Vagina (tissue), 1 donor: ENCODE measurements around a stretch of chr5.

DNA sequence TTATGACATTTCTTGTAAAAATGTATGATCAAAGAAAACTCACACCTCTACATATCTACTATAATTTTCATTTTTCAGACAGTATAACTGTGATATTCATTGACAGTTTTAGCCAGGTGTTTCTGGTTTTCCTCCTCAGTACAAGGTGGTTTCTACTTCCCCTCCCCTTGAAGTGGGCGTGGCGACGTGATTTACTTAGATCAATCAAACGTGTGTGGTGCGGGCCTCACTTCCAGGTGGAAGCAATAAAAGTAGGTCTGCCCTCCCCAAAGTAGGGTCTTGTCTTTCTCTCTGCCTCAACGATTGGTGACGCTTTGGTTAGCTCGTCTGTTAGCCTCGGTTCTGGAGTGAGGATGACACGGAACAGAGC is 48.2 kb downstream of the COX7C start:
- PRO-cap = no peak
- RAMPAGE, long total RNA = no peak

DNA sequence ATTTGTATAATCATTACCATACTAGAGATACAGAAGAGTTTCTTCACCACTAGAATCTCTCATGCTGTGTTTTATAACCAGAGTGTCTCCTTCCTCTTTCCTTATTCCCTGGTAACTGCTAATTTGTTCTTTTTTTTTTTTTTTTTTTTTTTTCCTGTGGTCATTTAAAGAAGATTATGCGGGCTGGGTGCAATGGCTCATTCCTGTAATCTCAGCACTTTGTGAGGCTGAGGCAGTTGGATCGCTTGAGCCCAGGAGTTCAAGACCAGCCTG is 11.0 kb downstream of the RASA1 start:
- PRO-cap = no peak
- RAMPAGE, long total RNA = no peak

GRCh38 chr5:87369111-87369755 is 43.5 kb downstream of the CCNH start:
- PRO-cap = no peak
- RAMPAGE, long total RNA = no peak

DNA sequence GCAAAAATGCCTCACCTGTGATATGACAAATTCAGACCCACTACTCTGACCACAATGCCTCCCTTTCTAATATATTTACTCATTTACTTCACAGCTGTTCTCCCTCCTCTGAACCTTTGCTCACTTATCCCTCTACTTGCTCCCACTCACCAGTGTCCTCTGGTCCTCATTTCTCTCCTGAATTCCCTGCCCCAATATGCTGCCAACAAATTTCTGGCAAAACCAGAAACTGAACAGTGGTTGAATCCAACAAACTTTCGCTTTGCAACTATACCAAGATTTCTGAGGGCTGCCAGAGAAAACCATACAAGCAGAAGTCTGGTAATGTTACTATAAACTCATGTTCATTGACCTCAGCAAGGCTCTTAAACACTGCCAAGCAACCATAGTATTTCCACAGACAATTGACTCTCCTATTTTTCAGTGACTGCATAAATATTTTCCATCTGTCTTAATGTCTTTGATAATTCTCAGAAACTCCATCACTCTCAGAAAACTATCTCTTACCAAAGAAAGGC is 7.1 kb downstream of the CCNH start:
- PRO-cap = no peak
- RAMPAGE, long total RNA = no peak

- PRO-cap = no peak
- RAMPAGE, long total RNA = no peak
Measured at GRCh38 chr5:88204330-88204878, 64.2 kb downstream of the TMEM161B start.

- PRO-cap = no peak
- RAMPAGE, long total RNA = no peak
Measured at GRCh38 chr5:88285652-88286221, 17.1 kb upstream of the TMEM161B start.

GRCh38 chr5:88680042-88680853 is 202.7 kb downstream of the MEF2C start:
- PRO-cap = no peak
- RAMPAGE, long total RNA = no peak

GRCh38 chr5:88758502-88758869 is 124.5 kb downstream of the MEF2C start:
- PRO-cap = no peak
- RAMPAGE, long total RNA = no peak

DNA sequence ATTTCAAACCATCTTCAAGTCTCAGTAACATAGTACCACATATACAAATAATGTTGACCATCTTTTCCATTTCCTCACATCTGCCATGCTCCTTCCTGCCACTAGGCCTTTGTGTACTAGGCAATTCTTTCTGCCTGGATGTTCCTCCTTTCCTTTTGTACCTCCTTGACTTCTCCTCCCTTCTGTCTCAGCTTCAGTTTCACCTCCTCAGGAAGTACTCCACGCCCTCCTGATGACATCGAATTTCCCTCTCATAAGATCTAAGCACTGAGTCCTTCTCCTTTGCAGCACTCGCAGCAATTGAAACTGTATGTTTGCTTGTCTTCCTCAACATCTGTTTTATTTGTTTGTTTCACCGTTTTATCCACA is 53.9 kb downstream of the MEF2C start:
- PRO-cap = no peak
- RAMPAGE, long total RNA = no peak

DNA sequence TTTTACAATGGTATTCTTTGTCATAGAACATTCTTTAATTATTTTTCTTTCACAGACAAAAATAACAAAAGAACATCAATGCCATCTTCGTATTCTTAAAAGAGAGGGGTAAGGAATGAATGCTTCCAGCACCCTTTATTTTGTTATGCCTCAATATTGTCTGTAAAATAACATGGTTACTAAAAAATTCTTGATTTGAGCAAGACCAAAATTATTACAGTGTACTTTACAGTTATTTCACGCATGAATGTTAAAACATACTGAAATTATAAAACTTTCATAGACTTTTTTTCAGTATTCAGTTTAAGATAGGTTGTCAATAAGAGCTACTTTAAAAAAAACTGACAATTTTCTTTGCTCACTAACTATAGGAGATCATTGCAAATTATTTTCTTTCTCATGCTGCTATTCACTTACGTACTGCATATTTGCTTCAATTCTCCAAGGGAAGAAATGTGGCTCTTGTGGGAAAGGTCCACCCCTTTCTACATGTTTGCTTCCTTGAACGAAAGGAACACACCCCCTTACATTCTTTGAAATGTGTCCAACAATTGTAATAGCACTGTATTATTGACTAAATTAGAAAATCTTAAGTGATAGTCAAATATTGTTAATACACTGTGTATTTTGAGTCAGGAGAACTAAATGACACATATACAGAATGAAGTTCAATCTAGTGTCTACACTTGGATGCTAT is 5.3 kb downstream of the MEF2C start:
- PRO-cap = no peak
- RAMPAGE, long total RNA = no peak

GRCh38 chr5:88882270-88882875 is 611 bp downstream of the MEF2C start:
- PRO-cap = no peak
- RAMPAGE, long total RNA = no peak

- PRO-cap = bidirectional peak, plus-strand start at chr5:88889766, minus-strand start at chr5:88889747; unidirectional peak, minus-strand start at chr5:88890029; unidirectional peak, minus-strand start at chr5:88890062
- RAMPAGE, long total RNA = no peak
Measured at GRCh38 chr5:88889625-88890269, 6.8 kb upstream of the MEF2C start.

- PRO-cap = no peak
- RAMPAGE, long total RNA = no peak
Measured at GRCh38 chr5:88890270-88891015, 7.5 kb upstream of the MEF2C start.

DNA sequence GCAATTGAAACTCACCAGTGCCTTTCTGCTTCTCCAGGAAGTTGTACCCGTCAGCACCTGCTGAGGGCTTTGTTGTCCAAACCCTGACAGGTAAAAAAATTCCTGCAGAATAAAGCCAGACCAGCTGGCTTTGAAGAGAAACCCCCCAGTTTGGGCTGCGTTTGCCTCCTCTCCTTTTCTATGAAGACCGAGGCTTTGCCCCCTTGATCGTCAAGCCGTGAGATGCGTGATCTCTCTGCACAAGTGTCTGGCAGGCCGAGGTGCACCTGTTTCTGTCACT is 20.9 kb upstream of the MEF2C start:
- PRO-cap = no peak
- RAMPAGE, long total RNA = no peak

GRCh38 chr5:88942848-88943202 is 59.8 kb upstream of the MEF2C start:
- PRO-cap = no peak
- RAMPAGE, long total RNA = no peak

DNA sequence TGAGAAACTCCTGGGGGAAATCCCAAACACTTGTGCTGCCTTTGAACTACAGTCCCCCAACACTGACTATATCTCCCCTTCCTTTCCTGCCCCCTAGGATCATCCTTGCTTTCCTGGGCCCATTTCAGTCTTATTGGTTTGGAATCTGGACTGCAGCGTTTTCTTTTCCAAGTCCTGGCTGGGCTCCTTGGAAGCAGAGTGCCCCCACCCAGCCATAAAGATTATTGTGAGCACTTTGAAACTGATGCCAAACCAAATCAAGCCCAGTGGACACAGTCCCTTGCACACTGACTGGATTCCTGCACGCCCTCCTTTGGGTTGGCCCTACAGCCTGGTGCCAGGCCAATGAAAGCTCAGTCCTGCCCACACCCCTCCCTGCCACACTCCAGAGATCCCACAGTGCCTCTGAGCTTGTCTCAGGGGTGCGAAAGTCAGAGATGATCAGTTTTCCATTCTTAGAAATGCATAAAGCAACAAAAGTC is 181.9 kb downstream of the CETN3 start:
- PRO-cap = no peak
- RAMPAGE, long total RNA = no peak

DNA sequence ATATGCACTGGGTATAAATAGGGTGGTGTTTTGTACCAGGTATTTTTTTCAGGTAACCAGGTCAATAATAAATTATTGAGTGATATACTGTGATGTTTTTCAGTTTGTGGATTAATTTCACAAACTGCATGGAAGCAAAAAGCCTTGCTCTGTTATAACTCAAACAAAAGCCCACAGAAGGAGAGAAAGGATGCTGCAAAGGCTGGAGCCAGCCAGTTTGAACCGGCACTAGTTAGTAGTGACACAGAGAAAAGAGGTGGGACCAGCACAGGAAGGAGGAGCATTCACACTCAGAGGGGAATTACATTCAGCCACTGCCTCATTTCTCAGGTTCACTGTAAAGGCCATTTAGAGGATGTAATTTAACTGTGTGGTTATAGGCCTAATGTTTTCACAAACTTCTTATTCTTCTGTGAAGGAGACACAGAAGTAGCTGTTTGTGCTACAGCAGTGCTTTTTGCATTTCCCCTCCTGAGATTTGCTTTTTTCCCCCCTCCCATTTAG is 382.0 kb downstream of the ADGRV1 start:
- PRO-cap = no peak
- RAMPAGE, long total RNA = no peak

DNA sequence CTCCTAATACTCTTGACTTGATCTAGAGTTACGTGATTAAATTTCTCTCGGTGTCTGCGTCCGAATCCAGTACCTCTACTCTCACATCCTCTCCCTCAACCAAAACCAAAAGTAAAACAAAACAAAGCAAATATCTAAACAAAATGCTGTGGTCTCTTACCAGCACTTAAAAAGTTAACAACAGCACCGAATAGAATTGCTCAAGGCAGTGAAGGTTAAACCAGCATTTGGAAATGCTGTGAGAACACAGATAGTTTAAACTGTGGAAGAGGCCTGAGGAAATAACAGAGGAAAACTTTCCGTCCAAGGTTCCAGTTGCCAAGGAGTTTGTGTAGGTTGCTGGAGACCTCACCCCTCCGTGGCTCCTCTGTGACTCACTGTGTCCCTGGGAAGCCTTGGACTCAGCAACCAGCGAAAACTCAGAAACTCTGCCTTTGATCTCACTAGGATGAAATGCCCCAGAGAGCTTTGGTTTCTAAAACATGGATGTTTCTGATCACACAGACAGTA is 193.2 kb downstream of the ARRDC3 start:
- PRO-cap = no peak
- RAMPAGE, long total RNA = no peak

- PRO-cap = no peak
- RAMPAGE, long total RNA = no peak
Measured at GRCh38 chr5:91245115-91245595, 138.0 kb downstream of the ARRDC3 start.

DNA sequence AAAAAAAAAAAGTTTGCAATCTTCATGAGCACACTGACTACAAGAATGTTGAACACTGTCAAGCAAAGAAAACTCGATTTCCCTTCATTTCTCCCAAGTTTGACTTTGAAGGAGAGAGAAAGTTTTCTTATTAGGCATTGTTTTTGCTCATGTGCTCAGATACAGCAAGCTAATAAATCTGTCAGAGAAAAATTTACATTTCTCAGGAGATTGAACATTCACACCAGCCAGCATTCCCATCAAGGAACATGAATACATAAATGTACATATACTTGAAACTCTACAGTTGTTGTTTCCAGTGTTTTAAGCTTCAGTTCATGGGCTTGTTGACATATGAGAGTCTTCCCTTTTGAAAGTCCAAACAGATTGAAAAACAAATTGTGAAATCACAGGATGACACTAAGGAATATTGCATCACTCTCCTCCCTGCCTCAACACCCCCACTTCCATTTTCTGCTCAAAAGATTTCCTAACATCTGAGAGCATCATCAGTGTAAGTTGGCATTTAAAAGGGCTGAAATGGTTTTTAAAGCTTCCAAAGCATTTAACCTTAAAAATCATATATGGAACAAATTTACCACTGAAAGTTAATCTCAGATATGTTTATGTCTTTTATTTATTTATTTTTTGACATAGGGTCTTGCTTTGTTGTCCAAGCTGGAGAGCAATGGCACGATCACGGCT is 81.7 kb downstream of the ARRDC3 start:
- PRO-cap = no peak
- RAMPAGE, long total RNA = no peak